Progenitor cell of endocrine pancreas (in vitro differentiated cells): ENCODE results near the gene PIERCE1.

- PRO-cap, result no peak
Measured at GRCh38 chr9:134551692-134552649, 89.6 kb upstream of the COL5A1 start.

GRCh38 chr9:134592377-134592759 lies 49.2 kb upstream of the COL5A1 start:
- PRO-cap, result no peak

DNA sequence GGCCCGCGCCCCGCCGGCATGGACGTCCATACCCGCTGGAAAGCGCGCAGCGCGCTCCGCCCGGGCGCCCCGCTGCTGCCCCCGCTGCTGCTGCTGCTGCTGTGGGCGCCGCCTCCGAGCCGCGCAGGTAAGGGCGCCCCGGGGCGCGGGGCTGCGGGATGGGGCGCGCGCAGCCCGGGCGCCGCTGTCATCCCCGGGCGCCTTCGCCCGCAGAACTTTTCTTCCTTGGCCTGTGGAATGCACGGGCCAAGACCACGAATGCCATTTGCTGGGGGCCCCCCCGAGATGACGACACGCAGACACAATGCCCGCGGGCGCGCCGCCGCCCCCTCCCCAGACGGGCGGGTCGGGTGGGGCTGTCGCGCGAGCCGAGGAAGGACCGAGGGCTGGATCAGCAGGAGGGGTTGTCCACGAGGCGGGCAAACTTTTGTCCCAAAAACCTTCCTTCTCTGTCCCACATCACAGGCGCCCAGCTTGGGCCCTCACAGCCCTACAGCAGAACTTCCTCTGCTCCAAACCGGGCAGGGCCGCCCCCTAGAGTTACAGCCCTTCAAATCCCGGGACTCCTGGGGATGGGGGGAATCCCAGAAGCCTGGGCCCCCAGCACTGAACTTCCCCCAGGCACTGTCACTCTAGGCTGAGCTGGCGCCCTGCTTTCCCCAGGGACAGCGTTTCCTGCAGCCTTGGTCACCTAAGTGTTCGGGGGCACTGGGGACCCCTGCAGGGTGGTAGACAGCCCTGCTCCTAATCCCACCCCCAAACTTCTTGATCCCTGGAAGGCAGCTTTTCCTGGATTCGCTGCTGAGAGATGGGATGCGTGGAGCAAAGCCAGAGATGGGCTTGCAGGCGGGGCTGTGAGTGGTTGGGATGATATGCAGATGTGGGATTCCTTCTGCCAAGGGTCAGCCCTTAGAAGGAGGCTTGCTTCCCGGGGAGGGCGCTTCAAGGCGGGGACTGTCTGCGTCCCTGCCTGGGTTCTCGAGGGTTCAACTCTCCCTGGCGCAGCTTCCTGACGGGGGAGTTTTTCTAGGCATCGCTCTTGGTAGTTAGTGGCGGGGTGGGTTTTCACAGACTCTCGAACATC lies 909 bp downstream of the COL5A1 start:
- PRO-cap, result unidirectional peak, minus-strand start at position 103 of the sequence

GRCh38 chr9:134706786-134707189 lies 65.2 kb downstream of the COL5A1 start:
- PRO-cap, result no peak

DNA sequence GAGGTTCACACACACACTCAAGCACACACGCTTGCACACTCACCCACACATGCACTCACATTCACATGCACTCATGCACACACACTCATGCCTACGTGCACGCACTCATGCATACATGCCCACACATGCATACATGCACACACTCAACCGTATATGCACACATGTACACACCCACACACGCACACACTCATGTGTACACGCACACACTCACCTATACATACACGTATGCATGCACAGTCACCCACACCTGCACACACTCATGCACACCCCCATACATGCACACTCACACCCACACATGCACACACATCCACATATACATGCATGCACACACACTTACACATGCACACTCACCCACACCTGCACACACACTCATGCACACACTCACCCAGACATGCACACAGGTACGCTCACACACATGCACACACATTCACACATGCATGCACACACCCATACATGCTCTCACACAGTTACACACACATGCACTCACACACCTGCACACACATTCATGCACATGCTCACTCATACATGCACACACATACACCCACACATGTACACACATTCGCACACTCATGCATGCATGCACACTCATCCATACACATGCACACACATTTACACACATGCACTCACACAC lies 102.8 kb downstream of the COL5A1 start:
- PRO-cap, result no peak

DNA sequence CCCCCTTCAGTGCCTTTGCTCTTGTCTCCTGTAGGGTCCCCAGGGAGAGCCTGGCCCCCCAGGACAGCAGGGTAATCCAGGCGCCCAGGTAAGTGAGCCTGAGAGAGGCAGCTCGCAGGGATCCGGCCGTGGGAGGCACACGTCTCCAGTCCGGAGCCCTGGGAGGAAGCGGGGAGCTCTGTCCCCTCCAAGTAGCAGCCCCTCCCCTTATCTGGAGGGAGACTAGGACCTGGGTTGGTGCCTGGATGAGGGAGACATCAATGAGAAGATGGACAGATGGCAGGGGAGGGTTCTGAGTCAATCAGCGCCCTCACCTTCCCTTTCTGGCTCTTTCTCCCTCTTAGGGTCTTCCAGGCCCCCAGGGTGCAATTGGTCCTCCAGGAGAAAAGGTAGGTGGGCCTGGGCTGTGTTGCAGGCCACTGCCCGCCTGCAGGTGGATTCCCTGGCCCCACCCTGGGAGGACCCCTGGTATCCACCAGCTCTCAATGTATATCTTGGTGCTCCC lies 113.6 kb upstream of the FCN2 start:
- PRO-cap, result no peak

DNA sequence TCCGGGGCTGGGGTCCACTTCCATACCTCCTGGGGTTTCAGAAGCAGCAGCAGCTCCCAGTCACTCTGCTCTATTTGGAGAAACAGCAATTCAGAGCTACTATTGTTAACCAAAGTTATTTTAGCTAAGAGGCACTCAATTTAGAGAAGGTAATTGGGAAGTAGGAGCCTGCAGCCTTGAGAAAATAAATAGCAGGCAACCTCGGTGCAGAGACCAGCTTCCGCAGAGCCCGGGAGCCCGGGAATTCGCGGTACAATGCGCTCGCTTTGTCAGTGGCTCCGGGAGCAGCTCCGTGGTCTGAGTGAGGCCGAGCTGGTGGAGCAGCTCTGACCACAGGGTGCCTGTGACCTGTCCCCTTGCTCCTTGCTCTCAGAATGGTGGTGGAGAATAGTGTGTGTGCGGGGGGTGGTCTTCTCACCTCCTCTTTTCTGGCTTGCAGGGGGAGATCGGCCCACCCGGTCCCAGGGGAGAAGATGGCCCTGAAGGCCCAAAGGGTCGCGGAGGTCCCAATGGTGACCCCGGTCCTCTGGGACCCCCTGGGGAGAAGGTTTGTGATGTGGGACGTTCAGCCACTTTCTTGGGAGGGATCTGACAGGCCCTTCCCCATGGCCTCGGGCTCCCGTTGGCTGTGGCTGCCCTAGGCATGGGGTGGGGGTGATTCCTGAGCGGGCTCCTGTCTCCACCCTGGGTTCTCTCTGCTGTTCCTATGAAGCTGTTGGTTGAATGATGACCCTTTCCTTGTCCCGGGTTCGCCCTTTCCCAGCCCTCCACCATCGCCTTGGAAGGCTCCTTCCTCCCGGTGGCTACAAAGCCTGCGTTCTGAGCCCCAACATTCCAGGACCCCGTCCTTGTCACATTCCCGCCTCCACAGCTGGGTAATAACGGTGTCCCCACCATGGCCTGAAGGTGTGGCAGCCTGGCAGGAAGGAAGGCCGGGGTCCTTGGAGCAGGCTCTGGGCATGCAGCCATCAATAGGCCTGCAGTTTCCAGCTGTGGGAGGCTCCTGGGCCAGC lies 95.8 kb upstream of the FCN2 start:
- PRO-cap, result no peak

GRCh38 chr9:134806042-134806467 lies 74.6 kb upstream of the FCN2 start:
- PRO-cap, result no peak

- PRO-cap, result no peak
Measured at GRCh38 chr9:135089037-135089617, 1.7 kb downstream of the OLFM1 start.

- PRO-cap, result no peak
Measured at GRCh38 chr9:135373530-135373942, 106.0 kb upstream of the PPP1R26 start.

DNA sequence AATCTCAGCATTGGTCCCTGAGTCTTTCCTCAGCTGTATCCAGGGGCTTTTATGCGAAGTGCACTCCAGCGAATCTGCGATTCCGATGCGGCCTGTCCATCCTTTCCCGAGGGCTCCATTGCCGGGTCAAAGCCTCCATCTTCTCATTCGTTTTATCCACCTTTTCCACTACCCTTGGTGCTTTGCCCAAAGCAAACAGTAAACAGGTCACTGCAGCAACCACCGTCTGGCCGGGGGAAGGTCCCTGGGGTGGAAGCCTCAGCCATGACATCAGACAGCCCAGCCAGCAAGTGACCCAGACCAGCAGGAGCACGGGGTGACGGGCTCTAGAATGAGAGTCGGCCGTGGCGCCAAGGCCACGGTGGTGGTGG lies 14.5 kb upstream of the PPP1R26 start:
- PRO-cap, result no peak

DNA sequence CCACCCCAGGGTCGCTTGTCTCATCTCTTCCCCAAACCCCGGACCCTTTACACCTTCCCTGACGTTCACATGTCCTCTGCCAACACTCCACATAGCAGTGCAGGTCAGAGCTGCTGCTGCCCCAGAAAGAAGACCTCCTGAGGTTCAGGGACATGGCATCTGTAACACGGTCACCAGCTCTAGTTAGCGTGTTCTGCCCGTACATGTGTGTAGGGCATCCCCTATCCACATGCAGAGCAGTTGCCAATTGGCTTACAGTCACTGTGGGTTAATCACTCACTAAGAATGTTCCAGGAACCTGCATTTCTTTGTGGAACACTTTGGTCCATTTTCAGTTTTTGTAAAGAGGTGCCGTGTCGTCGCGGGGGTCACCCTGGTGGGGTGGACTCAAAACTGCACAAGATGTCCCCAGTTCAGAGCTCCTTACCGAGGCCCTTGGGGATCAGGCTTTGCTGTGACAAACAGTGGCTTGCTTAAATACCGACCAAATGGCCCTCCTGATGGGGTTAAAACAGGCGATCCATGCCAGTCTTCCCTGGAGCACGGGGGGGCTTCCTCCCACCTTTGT lies 9.1 kb downstream of the PIERCE1 start:
- PRO-cap, result no peak

DNA sequence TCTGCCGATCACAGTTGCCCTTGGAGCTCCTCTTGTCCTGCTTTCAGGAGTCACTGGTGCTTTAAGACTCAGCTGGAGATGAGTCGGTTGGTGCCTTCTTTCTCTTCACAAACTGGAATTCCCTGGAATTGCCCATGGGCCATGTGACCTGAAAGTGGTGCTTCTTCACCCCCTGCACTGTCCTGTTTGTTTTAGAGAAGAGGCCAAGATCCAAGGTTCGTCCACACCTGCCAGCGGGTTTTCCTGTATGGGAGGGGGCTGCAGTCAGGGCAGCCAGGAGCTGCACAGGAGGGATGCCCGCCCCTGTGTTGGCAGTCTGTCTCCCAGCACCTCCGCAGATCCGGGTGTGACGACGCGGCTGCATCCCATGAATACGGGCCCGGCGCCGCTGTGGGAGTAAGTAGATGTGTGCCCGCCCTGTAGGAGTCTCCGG lies 8.6 kb downstream of the PIERCE1 start:
- PRO-cap, result no peak

DNA sequence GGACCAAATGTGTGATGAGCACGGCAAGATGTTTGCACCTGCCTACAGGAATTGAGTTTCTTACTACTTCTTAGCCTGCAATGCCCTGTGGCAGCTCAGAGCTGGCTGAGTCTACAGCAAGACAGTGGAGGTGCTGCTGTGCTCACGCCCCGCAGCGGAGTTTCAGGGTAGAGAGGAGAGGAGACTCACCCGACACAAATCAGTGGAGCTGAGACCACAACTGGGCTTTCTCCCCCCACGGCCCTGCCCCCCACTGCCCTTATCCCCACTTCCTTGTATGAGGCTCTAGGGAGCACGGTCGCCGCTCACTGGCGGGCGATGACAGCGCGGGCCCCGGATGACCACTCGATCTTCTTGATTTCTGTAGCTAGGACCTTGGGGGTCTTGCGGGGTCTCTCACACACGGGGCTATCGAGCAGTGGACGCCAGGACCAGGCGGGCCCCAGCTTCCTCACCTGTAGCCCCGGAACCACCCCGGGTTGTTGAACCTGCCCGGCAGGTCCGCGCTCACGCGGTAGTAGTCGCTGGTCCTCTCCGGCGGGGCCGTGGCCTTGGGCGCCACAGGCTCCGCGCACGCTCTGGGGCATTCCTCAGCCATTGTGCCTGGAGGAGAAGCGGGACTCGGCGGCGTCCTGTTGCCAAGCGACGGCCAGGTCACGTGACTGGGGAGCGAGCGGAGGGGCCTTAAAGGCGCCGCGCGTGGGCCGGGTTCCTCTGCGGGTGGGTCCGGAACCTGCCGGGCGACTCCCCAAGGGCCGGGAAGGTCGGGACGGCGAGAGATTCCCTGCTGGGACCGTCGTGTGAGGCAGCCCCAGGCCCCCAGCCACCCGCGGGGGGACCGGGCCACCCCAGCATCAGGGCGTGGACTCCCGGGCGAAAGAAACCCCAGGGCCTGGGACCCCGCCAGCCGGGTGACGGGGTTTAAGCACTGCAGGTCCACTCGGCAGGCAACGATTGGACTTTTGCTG lies at the start of gene PIERCE1:
Gene PIERCE1 (minus strand): TSS at position 616 of the 968 bp plus-strand sequence.
- PRO-cap, result unidirectional peak, plus-strand start at position 98 of the sequence; bidirectional peak, plus-strand start at position 711 of the sequence, minus-strand start at position 484 of the sequence

DNA sequence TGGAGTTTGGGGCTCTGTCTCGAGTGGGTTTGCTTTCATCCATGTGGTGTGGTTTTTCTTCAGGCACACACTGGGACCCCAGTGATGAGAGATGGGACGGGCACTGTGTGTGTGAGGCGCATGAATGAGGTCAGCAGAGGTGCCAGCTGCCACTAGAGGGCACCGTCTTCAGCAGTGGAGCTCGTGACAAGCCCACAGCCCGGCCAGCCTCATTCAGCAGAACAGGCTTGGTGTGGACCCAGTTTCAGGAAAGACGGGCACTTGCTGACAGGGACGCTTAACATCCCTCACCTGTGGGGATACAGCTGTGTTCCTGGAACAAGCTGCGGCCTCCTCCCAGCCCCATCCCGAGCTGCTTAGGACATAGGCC lies 4.2 kb downstream of the MRPS2 start:
- PRO-cap, result no peak

DNA sequence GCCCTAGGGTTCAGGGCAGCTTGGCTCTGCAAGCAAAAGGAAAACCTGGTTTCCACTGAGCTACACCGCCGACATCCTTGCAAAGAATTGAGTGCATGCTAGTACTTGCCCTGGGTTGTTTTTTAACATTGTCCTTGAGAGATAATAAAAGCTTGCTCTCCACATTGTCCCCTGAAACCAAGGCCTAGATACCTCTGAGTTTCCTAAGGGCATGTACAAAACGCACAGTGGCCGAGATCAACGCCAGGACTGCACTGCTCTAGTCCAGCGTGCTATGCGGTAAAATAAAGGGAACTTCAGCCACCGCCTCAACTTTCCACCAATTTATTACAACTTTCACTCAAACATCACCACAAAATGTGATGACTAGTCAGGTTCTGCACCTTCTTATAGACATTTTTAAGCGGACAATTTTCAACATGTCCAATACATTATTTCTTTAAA lies 4.4 kb downstream of the CAMSAP1 start:
- PRO-cap, result no peak

- PRO-cap, result no peak
Measured at GRCh38 chr9:135932540-135933396, 25.4 kb upstream of the CAMSAP1 start.

GRCh38 chr9:135989885-135990395 lies 28.8 kb upstream of the UBAC1 start:
- PRO-cap, result no peak

DNA sequence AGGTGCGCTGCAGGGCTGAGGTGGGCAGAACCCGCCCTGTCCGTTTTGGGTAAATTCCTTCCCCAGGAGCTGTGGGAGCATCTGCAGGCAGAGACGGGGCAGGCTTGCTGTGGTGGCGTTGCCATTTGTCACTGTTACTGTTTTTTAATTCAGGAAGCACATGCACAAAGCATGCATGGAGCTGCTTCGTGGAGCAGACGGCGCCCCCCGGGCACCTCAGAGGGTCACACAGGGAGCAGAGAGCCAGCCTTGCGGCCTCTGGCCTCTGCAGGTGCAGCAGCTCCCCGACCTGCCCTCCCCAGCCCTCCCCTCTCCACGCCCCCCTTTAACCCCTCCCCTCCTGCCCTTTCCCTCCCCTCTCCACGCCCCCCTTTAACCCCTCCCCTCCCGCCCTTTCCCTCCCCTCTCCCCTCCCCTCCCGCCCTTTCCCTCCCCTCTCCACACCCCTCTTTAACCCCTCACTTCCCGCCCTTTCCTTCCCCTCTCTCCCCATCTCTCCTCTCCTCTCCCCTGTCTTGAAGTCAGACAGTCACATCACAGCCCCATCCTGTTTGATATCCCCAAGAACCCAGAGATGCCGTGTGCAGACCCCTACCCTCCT lies 29.4 kb upstream of the UBAC1 start:
- PRO-cap, result no peak

DNA sequence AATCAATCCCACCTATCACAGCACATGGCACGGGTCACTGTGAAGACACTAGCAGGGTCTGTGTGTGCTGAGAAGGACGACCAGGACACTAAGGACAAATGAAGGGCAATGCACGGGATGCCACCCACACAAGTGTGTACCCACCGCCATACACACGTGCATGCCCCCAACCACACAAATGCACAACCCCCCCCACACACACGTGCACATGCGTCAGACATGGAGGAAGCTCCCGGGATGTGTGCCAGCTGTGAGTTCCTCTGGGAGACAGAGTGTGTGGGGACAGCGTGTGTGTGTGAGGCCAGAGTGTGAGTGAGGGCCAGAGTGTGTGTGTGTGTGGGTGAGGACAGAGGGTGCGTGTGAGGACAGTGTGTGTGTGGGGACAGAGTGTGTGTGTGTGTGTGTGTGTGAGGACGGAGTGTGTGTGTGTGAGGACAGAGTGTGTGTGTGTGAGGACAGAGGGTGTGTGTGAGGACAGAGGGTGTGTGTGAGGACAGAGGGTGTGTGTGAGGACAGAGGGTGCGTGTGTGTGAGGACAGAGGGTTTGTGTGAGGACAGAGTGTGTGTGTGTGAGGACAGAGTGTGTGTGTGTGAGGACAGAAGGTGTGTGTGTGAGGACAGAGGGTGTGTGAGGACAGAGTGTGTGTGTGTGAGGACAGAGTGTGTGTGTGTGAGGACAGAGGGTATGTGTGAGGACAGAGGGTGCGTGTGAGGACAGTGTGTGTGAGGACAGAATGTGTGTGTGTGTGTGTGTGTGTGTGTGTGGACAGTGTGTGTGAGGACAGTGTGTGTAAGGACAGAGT lies 62.8 kb upstream of the UBAC1 start:
- PRO-cap, result no peak